ENCODE measurements around a stretch of chr20.

DNA sequence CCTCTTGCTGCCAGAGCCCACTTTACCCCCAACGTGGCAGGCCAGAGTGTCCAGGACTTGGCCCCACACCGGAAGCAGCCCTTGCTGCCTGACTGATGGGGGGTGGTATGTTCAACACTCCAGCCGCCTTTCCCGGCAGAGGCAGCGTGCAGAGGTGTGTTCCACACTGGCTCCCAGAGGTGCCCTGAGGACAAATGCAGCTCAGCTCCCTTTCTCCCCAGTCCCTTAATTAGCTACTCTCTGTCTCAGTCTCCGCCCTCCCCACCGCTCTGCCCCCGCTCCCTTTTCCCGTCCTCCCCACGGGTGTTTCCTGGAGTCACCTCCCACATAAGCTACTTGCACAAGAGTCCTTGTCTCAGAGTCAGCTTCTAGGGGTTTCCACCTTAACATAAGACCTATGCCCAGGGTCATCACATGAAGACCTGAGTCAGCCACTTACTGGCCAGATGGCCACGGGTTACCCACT lies 61.7 kb upstream of the SHLD1 start:
- PRO-cap = no peak
CAGE:
- cytosol, long polyA minus RNA = no peak
- cytosol, long polyA plus RNA = no peak
- long polyA plus RNA = no peak
- nucleus, long polyA minus RNA = no peak
- nucleus, long polyA plus RNA = no peak

DNA sequence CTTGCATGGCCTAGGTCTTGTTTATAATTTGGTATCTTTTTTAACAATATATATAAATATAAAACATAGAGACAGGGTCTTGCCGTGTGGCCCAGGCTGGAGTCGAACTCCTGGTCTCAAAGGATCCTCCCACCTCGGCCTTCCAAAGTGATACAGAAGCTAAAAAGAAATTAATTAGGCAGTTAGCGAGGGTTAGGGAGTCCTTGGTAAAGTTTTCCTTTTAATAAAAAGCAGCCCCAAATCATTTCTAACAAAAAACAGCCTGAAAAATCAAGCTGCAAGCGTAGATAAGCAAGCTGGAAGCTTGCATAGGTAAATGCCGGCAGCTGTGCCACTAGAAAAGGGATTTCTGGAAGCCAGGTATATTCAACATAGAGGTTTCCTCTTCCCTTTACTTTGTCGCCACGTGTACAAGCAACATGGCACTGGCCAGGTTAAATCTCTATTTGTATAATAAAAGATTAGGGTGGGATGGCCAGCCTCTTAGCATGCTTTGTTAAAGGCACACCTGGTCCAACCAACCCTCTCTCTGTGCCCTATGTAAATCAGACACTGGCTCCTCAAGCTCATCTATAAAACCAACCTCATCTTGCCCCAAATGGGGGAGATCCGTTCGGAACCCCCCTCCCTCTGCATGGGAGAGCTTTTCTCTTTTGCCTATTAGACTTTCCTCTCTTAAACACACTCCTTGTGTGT lies 3.2 kb downstream of the SHLD1 start:
- PRO-cap = no peak
CAGE:
- cytosol, long polyA minus RNA = no peak
- cytosol, long polyA plus RNA = no peak
- long polyA plus RNA = no peak
- nucleus, long polyA minus RNA = no peak
- nucleus, long polyA plus RNA = no peak

DNA sequence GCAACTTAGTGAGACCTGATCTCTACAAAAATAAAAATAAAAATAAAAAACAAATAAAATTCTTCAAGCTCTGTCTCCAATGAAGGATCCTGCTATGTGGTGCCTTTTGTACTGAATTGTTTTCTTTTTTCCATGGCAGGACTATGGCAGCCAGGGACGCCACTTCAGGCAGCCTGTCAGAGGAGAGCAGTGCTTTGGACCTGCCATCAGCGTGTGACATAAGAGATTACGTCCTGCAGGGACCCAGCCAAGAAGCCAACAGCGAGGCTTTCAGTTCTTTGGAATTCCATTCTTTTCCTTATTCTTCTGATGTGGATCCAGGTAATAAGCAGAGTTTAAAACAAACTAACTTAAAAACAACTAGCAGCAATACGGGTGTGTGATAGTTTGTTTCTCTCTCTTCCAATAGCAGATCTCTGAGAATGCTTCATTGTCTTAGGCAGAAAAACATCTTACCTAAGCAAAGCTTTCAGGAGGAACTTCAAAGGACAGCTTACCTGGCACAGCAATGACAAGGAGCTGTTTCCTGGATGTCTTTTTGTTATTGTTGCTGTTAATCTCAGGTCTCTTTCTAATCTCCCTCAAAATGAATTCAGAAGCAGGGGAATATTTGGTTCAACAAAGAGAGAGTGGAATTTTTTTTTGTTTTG lies 22.6 kb downstream of the SHLD1 start:
- PRO-cap = no peak
CAGE:
- cytosol, long polyA minus RNA = no peak
- cytosol, long polyA plus RNA = no peak
- long polyA plus RNA = no peak
- nucleus, long polyA minus RNA = no peak
- nucleus, long polyA plus RNA = no peak

- PRO-cap = no peak
CAGE:
- cytosol, long polyA minus RNA = no peak
- cytosol, long polyA plus RNA = no peak
- long polyA plus RNA = no peak
- nucleus, long polyA minus RNA = no peak
- nucleus, long polyA plus RNA = no peak
Measured at GRCh38 chr20:5782081-5782503, 31.9 kb downstream of the SHLD1 start.

GRCh38 chr20:5823100-5823572 lies 72.9 kb downstream of the SHLD1 start:
- PRO-cap = unidirectional peak, minus-strand start at chr20:5823278
CAGE:
- cytosol, long polyA minus RNA = no peak
- cytosol, long polyA plus RNA = no peak
- long polyA plus RNA = no peak
- nucleus, long polyA minus RNA = no peak
- nucleus, long polyA plus RNA = no peak

DNA sequence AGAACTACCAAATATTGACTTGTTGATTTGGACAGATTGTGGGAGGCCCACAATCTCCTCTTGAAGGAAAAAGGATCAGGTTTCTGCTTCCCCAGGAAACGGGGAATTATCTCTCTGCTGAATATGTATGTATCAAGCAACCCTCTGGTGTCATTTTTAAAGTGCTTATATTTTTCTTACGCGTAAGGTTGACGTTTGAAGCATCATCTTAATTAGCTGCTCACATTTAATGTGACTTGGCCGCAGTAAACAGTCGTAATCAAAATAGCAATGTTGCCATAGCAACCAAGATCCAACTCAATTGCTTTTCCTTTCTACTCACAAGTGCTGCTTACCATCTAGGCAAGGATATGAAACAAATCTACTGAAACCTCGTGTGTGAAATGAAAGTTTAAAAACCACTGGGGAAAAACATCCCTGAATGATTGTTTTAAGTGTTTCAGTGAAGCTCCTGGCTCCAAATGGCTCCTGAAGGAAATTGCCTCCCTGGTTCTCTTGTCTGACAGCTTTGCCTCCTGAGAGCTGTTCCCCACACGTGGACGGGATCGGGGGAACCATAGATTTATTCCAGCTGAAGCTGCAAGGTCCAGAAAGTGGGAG lies 65.0 kb upstream of the CHGB start:
- PRO-cap = no peak
CAGE:
- cytosol, long polyA minus RNA = no peak
- cytosol, long polyA plus RNA = no peak
- long polyA plus RNA = no peak
- nucleus, long polyA minus RNA = no peak
- nucleus, long polyA plus RNA = no peak

GRCh38 chr20:7983536-7984061 lies 36.0 kb downstream of the TMX4 start:
- PRO-cap = no peak
CAGE:
- cytosol, long polyA minus RNA = no peak
- cytosol, long polyA plus RNA = no peak
- long polyA plus RNA = no peak
- nucleus, long polyA minus RNA = no peak
- nucleus, long polyA plus RNA = no peak

- PRO-cap = no peak
CAGE:
- cytosol, long polyA minus RNA = no peak
- cytosol, long polyA plus RNA = no peak
- long polyA plus RNA = no peak
- nucleus, long polyA minus RNA = no peak
- nucleus, long polyA plus RNA = no peak
Measured at GRCh38 chr20:8001260-8001768, 18.2 kb downstream of the TMX4 start.

GRCh38 chr20:8192195-8192650 lies 60.2 kb downstream of the PLCB1 start:
- PRO-cap = no peak
CAGE:
- cytosol, long polyA minus RNA = no peak
- cytosol, long polyA plus RNA = no peak
- long polyA plus RNA = no peak
- nucleus, long polyA minus RNA = no peak
- nucleus, long polyA plus RNA = no peak

DNA sequence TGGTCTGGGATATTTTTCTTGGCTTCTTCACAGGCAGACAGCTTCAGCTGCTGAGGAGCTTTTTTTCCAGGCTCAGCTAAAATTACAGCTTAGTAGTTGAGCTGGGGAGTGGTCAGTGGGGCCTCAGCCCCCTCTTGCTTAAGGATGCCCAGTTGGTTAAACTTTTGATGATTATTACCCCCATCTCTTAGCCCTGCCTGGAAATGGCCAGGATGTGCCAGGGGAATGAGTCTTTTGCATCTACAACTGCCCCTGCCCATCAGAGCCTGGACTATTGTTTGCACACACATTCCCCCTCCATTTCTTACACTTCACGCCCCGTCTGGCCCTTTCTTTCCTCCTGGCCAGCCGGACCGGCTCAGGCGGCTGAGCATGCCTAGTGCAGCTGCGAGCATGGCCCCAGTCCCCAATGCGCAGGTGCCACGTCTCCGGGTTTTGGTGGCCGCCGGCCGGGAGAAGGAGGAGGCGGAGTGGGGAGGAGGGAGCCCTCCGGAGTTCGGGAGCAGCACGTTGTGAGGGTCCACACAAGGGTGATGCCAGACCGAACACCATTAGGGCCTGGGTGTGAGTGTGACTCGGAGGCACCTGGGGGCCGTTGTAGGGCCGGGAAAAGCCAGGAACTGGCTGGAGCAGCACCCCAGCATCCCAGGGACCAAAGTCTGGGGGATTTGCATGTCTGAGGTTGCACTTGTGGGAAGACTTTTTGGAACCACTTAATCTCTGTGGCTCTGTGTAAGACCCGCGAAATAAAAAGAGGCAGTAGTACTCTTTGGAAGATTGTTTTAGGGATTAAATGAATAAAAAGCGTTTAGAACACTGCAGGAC lies 1.3 kb upstream of the PLCB4 start:
- PRO-cap = bidirectional peak, plus-strand start at position 513 of the sequence, minus-strand start at position 362 of the sequence
CAGE:
- cytosol, long polyA minus RNA = no peak
- cytosol, long polyA plus RNA = no peak
- long polyA plus RNA = no peak
- nucleus, long polyA minus RNA = no peak
- nucleus, long polyA plus RNA = no peak

GRCh38 chr20:9515114-9515574 lies 754 bp downstream of the LAMP5 start:
- PRO-cap = no peak
CAGE:
- cytosol, long polyA minus RNA = no peak
- cytosol, long polyA plus RNA = no peak
- long polyA plus RNA = no peak
- nucleus, long polyA minus RNA = no peak
- nucleus, long polyA plus RNA = no peak

DNA sequence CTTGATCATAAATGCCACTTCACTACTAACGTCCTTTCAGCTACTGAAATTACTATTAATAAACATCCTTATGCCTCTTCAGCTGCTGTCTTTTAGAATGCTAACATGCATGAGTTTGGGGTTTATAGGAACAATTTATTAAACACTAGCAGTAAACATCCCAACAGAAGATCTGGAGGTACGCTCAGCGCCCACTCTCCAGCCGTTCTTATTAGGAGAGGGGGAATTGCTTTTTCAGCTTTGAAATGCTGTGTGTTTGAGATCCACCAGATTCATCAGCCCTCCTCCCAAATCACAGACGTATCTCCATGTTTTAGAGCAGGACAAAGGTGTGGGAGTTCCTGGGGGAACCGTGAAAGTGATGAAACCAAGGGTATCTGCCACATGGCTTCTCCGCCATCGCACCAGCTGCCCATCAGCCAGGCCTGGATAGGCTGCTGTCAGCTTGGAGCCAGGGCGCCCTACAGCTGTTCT lies 52.6 kb downstream of the SNAP25 start:
- PRO-cap = no peak
CAGE:
- cytosol, long polyA minus RNA = no peak
- cytosol, long polyA plus RNA = no peak
- long polyA plus RNA = no peak
- nucleus, long polyA minus RNA = no peak
- nucleus, long polyA plus RNA = no peak

DNA sequence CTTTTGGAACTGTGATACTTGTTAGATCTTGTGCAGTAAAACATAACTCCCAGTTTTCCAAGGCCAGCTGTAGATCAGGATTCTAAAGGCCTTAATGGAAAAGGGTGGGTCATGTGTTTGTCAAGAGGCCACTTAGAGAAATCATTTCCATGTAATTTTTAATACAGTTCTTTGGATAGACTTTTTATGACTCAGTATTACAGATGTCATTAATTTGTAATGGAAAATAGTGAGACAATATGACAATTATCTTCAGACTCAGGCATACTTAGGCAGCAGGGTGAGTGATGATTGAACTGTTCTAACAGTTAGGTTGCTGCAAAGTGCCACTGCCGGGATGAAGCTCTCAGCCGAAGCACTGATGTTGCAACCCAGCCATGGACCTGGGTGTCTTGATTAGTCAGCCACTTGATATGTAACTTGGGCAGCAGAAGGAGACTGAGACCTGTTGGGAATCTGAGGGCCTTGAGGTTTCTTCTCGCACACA lies 52.1 kb downstream of the SLX4IP start:
- PRO-cap = no peak
CAGE:
- cytosol, long polyA minus RNA = no peak
- cytosol, long polyA plus RNA = no peak
- long polyA plus RNA = no peak
- nucleus, long polyA minus RNA = no peak
- nucleus, long polyA plus RNA = no peak

- PRO-cap = no peak
CAGE:
- cytosol, long polyA minus RNA = no peak
- cytosol, long polyA plus RNA = no peak
- long polyA plus RNA = no peak
- nucleus, long polyA minus RNA = no peak
- nucleus, long polyA plus RNA = no peak
Measured at GRCh38 chr20:10523783-10524691, 88.9 kb downstream of the SLX4IP start.

DNA sequence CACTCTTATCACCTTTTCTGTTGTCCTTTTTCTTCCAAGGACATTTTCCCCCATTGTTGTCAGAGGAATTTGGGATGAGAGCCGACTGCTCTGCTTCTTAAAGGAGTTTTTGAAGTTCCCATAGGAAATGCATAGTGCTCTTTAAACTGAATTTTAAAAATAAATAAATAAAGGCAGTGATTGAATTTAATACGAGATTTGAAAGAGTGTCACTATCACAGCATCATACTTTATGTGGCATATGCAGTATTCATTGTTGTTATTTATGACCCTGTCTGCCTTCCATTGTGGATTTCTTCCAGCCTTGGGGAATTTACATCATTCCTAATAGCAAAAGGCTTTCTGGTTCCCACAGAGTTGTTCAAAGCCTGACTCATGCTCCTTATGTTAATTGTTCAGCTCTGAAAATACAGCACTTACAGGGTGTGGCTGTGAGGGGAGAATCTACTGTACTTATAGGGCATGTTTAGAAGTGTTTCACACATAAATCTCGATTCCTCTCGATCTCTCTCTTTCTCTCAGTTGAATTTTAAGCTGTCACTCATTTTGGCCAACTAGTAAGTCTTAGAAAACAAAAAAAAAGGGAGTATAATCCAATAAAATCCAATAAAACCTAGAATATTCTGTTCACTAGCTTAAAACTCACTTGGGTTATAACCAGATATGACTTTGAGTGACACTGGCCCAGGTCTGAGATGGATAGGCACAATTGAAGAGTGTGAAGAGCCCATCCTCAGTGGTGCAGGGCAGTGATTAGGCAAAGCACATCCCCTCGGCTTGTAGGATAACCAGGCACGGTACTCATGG lies 54.3 kb downstream of the JAG1 start:
- PRO-cap = no peak
CAGE:
- cytosol, long polyA minus RNA = no peak
- cytosol, long polyA plus RNA = no peak
- long polyA plus RNA = no peak
- nucleus, long polyA minus RNA = no peak
- nucleus, long polyA plus RNA = no peak

DNA sequence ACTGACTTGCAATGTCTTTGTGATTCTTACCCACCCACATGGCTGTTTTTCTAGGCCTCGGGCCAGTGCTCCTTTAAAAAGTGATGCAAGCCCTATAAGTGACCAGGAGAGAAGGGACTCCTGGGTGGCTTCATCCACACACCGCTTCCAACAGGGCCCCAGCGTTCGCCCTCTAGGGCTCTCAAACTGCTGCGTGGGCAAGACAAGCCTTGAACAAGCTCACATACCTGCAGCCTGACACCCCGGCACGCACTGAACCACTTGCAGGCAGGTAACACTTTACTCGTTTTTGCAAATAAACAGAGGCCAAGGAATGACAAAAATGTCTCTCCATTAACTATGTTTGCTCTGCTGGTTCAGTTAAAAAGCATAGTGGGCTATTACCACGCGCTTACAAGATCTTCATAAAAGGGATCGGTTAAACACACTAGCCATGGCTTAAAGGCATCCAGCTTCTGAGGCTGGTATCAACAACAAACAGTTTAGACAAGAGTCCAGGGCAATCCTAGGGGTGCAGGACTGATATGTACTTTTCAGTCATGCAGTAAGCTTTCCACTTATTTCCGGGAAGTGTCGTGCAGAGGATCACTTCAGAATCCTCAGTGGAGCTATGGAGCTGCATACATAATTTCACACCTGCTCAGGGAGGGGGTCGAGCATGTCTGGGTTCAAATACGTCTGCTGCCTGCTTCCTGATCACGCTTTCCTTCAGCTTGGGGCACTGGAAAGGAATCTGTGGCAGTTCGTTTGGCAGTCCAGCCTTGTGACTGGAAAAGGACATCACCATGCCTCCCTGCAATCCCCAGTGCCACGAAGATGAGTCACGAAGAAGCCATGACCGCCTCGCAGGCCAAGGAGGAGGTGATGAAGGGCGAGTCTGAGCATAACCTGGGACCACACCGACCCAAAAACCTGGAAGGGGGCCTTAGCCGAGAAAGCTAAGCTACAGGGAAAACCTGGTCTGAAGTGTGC lies 13.5 kb downstream of the JAG1 start:
- PRO-cap = no peak
CAGE:
- cytosol, long polyA minus RNA = no peak
- cytosol, long polyA plus RNA = no peak
- long polyA plus RNA = no peak
- nucleus, long polyA minus RNA = no peak
- nucleus, long polyA plus RNA = no peak

GRCh38 chr20:10671380-10671896 lies 2.4 kb downstream of the JAG1 start:
- PRO-cap = bidirectional peak, plus-strand start at chr20:10671772, minus-strand start at chr20:10671626; bidirectional peak, plus-strand start at chr20:10672038, minus-strand start at chr20:10671837
CAGE:
- cytosol, long polyA minus RNA = no peak
- cytosol, long polyA plus RNA = no peak
- long polyA plus RNA = no peak
- nucleus, long polyA minus RNA = start-site peak on the minus strand at chr20:10671445-10671543, 22 reads; start-site peak on the minus strand at chr20:10671612-10671626, 21 reads; start-site peak on the minus strand at chr20:10671717-10671810, 23 reads
- nucleus, long polyA plus RNA = no peak

DNA sequence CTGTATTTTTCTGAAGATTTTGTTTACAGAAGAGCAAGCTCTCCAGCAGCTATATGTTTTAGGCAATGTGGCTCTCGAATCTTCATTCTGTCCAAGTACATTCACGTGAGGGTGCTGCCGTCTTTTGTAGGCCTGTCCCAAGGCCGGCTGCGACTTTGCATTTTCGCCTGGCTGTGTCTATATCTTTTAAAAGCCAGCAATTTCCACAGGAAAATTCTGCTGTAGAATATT lies 93.2 kb upstream of the JAG1 start:
- PRO-cap = no peak
CAGE:
- cytosol, long polyA minus RNA = no peak
- cytosol, long polyA plus RNA = no peak
- long polyA plus RNA = no peak
- nucleus, long polyA minus RNA = no peak
- nucleus, long polyA plus RNA = no peak

GRCh38 chr20:10857295-10857804 lies 183.6 kb upstream of the JAG1 start:
- PRO-cap = no peak
CAGE:
- cytosol, long polyA minus RNA = no peak
- cytosol, long polyA plus RNA = no peak
- long polyA plus RNA = no peak
- nucleus, long polyA minus RNA = no peak
- nucleus, long polyA plus RNA = no peak

DNA sequence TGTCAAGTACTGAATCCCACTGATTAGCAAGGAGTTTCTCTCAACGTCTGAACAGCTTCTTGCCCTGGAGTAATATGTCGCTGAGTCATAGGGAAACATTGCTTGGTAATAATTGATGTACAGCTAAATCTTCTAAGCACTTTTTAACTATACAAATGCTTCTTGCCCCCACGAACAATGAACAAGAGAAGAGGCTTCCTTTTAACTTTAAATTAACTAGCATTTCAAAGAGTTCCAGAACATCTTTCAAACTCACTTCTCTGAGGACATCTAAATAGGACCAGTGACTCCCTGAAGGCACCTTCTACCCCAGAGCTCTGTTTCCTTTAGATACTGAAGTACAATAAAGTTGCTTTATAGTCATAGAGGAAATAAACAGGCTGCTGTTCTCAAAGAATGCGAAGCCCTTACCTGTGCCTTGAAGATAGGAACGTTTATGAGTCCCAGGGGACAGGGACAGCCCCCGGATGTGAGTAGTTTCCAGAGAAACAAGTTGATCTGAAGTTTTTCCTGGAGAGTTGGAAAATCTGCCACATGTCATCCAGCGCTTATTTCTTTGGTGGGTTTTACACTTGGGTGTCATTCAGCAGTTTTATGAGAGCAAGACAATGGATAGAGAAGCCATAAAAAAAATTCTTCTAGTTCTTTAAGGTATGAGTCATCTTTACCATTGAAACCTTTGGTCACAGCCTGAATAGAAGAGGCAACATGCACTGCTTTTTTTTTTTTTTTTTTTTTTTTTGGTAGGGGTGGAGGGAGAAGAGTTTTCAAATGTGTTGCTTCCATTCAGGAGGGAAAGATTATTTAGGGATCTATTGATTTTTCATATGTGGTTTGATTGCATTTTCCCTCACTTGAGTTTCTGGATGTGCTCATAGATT lies 462.4 kb upstream of the BTBD3 start:
- PRO-cap = bidirectional peak, plus-strand start at position 32 of the sequence, minus-strand start at position 21 of the sequence; unidirectional peak, minus-strand start at position 328 of the sequence; unidirectional peak, minus-strand start at position 558 of the sequence
CAGE:
- cytosol, long polyA minus RNA = no peak
- cytosol, long polyA plus RNA = no peak
- long polyA plus RNA = no peak
- nucleus, long polyA minus RNA = start-site peak on the minus strand centred at position 499 of the sequence, 140 bp wide, 84 reads
- nucleus, long polyA plus RNA = no peak

Measured in endothelial cell of umbilical vein (primary cell).